Esophagus muscularis mucosa (tissue), 4 donors: ENCODE measurements around a stretch of chr12.

DNA sequence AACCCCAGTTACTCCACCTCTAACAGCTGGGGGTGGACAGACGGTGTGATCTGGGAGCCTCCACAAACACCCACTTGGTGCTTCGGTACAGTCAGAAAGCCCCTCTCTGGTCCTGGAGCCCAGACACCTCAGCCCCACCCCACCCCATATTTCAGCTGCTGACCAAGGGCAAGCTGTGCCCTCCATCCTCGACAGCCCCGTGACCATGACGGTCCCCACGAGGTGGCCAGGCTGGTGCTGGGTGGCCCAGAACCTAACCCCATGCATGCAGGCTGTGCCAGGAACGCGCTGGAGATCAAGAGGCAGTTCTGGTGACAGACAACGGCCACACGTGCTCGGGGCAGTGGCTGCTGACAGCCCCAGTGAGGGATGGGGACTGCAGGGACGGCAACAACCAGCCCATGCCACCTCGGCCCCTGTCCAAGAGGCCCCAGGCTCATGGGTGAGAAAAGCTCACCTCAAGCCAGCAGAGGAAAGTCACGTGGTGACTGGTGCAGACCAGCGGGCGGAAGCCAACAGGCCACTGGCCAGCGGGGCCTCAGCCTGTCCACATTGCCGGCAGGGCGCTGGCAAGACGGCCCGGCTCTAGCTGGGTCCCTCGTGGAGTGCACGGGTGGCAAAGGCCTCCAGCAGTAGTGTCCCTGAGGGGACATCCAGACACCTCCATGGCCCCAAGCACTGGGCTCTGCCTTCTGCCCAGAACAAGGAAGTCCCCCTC is 134.3 kb downstream of the NCOR2 start:
- PRO-cap = unidirectional peak, plus-strand start at position 523 of the sequence
- RAMPAGE, long total RNA, 4 experiments = no peak in any of the 4 experiments

DNA sequence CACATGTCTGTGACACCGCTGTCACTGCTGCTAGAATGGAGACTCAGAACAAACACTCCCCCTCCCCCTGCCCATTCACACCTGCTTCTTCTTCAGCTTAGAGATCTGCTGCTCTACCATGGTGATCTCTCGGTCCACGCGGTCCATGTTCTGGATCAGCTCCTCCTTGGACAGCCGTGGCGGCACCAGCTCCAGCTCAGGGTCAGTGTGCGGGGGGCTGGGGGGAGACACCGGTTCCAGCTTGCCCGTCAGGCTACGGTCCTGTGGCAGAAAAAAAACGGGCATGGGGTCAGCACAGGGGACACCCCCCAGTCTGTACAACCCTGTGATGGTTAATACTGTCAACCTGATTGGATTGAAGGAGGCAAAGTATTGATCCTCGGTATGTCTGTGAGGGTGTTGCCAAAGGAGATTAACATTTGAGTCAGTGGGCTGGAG is 94.5 kb downstream of the NCOR2 start:
- PRO-cap = no peak
- RAMPAGE, long total RNA, 4 experiments = no peak in any of the 4 experiments

DNA sequence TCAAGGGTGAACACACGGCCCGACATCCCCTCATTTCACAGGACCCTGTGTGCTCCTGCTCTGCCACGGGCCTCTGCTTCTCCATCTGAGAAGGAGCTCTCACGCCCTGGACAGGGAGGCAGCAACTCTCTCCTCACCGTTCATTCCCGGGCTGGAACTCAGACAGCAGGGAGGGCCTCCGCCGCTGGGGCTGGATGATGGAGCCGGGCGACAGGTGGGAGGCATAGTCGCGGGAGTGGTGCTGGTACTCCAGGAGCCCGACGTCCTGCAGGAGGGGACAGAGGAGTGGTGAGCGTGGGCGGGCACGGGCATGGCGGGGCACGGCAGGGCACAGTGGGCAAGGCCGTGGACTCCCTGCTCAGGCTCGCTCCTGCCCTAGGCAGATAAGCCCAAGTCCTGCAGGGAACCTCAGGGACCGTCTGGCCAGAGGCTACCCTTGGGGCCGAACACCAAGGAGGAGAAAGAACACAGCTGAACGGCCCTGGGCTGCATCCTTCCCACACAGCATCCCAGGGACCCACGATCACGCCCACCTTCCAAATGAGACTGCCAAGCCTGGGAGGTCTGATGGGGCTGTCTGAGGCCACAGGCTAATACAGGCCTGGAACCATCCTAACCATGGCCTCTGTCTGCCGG is 81.0 kb downstream of the NCOR2 start:
- PRO-cap = no peak
- RAMPAGE, long total RNA, 4 experiments = no peak in any of the 4 experiments

GRCh38 chr12:124493865-124494592 is 73.4 kb downstream of the NCOR2 start:
- PRO-cap = no peak
- RAMPAGE, long total RNA, 4 experiments = no peak in any of the 4 experiments

DNA sequence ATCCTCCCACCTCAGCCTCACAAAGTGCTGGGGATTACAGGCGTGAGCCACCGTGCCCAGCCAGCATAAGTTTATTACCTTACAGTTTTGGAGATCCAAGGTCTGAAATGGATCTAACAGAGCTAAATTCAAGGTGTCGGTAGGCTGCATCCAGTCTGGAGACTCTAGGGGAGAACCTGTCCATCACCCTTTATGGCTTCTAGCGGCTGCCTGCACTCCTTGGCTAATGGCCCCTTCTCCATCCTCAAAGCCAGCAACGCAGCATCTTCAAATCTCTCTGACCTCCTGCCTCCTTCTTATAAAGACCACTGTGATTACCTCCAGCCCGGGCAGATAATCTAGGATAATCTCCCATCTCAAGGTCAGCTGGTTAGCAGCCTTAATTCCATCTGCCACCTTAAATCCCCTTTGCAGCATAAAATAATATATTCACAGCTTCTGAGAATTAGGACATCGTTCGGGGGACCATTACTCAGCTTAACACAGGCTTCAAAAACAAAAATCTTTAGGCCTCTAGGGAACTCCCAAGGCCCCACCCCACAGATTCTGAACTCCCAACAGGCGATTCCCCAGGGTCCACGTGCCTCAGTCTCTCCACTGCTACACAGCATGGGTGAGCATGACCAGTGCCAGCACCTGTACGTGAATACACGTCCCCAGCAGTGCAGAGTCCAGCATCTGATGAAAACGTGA is 14.3 kb downstream of the NCOR2 start:
- PRO-cap = no peak
- RAMPAGE, long total RNA, 4 experiments = no peak in any of the 4 experiments

GRCh38 chr12:124566848-124566946 is 715 bp downstream of the NCOR2 start:
- PRO-cap = no peak
- RAMPAGE, long total RNA, 4 experiments = no peak in any of the 4 experiments

DNA sequence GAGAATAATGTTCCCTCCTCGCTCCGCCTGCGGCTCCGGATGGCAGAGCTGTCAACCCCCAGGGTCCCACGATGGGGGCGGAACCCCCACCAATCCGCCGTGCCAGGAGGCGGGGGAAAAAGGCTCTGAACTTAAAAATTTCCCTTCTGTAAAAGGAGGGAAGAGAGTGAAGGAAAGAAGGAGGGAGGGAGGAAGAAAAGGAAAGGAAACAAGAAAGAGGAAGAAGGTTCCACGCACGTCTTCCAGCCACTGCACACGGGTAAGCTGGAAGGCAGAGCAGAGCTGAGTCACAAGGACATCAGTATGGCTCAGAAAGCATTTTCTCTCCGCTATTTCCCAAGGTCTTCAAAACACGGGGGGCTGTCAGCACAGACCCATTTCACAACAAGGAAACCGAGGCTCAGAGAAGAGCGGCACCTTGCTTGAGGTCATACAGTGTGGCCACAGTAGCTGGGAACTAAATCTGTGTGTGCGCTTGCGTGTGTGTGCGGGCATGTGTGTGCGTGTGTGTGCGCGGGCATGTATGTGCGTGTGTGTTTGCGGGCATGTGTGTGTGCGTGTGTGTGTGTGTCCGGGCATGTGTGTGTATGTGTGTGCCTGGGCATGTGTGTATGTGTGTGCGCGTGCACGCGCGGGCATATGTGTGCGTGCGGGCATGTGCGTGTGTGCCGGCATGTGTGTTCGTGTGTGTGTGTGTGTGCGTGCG is 108.9 kb upstream of the NCOR2 start:
- PRO-cap = unidirectional peak, minus-strand start at position 243 of the sequence; bidirectional peak, plus-strand start at position 279 of the sequence, minus-strand start at position 243 of the sequence
- RAMPAGE, long total RNA, 4 experiments = no peak in any of the 4 experiments

GRCh38 chr12:124698598-124699109 is 131.2 kb upstream of the NCOR2 start:
- PRO-cap = no peak
- RAMPAGE, long total RNA, 4 experiments = no peak in any of the 4 experiments

- PRO-cap = unidirectional peak, plus-strand start at chr12:124720536; bidirectional peak, plus-strand start at chr12:124721061, minus-strand start at chr12:124720774
- RAMPAGE, long total RNA, 4 experiments = no peak in any of the 4 experiments
Measured at GRCh38 chr12:124720189-124721150, 143.2 kb downstream of the SCARB1 start.

- PRO-cap = bidirectional peak, plus-strand start at chr12:124737281, minus-strand start at chr12:124737189
- RAMPAGE, long total RNA, 4 experiments = no peak in any of the 4 experiments
Measured at GRCh38 chr12:124736985-124737424, 126.7 kb downstream of the SCARB1 start.

- PRO-cap = no peak
- RAMPAGE, long total RNA, 4 experiments = no peak in any of the 4 experiments
Measured at GRCh38 chr12:124777766-124778628, 85.7 kb downstream of the SCARB1 start.

GRCh38 chr12:124797138-124797902 is 66.3 kb downstream of the SCARB1 start:
- PRO-cap = no peak
- RAMPAGE, long total RNA, 4 experiments = no peak in any of the 4 experiments

GRCh38 chr12:124827451-124828115 is 36.1 kb downstream of the SCARB1 start:
- PRO-cap = no peak
- RAMPAGE, long total RNA, 4 experiments = no peak in any of the 4 experiments

- PRO-cap = no peak
- RAMPAGE, long total RNA, 4 experiments = no peak in any of the 4 experiments
Measured at GRCh38 chr12:124862043-124862664, 1.5 kb downstream of the SCARB1 start.

DNA sequence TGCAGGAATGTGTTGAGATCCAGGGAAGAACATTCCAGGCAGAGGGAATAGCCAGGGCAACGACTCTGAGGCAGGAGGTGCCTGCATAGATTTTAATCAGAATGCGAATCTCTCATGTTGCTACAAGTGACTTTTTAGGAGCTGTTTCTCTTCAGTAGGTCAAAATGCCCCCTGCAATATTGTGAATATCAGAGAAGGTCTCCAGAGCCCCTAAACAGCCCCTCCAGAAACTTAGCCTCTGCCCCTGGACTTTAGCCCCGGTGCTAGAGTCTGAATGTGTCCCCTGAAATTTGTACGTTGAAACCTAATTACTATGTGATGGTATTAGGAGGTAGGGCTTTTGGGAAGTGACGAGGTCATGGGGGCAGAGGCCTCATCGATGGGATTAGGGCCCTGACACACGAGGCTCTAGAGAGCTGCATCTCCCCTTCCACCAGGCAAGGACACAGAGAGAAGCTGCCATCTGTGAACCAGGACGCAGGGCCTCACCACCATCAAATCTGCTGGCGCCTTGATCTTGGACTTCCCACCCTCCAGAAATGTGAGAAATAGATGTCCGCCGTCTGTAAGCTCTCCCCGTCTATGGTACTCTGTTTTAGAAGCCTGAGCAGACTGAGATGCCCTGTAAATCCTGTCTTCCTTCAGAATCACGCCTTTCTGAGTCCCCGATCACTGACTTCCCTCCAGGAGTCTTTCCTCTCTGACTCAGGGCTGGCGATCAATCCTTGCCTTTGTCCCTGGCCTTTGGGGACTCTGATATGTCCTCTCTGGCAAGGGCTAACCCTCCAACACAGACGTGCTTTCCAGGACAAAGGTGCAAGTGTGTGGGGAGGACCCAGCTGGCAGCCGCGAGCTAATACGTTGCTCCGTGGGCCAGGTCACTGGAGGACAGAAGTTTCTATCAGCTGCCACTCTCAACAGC is 8.1 kb upstream of the SCARB1 start:
- PRO-cap = no peak
- RAMPAGE, long total RNA, 4 experiments = no peak in any of the 4 experiments

DNA sequence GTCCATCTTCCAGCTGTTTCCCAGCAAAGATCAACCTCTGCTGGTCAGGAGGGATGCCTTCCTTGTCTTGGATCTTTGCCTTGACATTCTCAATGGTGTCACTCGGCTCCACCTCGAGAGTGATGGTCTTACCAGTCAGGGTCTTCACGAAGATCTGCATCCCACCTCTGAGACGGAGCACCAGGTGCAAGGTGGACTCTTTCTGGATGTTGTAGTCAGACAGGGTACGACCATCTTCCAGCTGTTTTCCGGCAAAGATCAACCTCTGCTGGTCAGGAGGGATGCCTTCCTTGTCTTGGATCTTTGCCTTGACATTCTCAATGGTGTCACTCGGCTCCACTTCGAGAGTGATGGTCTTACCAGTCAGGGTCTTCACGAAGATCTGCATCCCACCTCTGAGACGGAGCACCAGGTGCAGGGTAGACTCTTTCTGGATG is 2.0 kb downstream of the UBC start:
- PRO-cap = no peak
- RAMPAGE, long total RNA, 4 experiments = no peak in any of the 4 experiments

GRCh38 chr12:125128417-125129503 is 57.4 kb upstream of the TMEM132B start:
- PRO-cap = no peak
- RAMPAGE, long total RNA, 4 experiments = no peak in any of the 4 experiments

DNA sequence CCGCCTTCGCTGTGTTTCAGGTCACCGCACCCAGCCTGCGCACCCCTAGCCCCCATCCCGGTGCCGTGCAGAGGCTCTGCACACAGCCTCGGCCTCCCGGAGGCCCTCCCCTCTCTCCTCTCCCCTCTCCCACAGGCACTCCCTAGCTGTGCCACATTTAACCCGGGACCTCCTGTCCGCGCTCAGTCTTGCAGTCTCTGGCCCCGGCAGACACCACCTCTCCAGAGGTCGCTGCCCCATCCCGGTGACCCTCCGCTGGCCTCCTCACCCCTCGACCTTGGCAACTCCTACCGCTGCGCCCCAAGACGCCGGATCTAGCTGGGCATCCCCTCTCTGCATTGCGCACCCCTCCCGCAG is 420 bp upstream of the TMEM132B start:
- PRO-cap = no peak
- RAMPAGE, long total RNA, 4 experiments = no peak in any of the 4 experiments

- PRO-cap = no peak
- RAMPAGE, long total RNA, 4 experiments = no peak in any of the 4 experiments
Measured at GRCh38 chr12:126725761-126726031, 1539.5 kb downstream of the TMEM132B start.

- PRO-cap = no peak
- RAMPAGE, long total RNA, 4 experiments = no peak in any of the 4 experiments
Measured at GRCh38 chr12:126736822-126737240, 1530.1 kb upstream of the TMEM132C start.